ENCODE measurements around the gene YAE1.

GRCh38 chr7:36661199-36661933 is 62.9 kb downstream of the AOAH start:
- RAMPAGE, total RNA = no peak

- RAMPAGE, total RNA = no peak
Observed at GRCh38 chr7:36677835-36678277, 46.4 kb downstream of the AOAH start.

DNA sequence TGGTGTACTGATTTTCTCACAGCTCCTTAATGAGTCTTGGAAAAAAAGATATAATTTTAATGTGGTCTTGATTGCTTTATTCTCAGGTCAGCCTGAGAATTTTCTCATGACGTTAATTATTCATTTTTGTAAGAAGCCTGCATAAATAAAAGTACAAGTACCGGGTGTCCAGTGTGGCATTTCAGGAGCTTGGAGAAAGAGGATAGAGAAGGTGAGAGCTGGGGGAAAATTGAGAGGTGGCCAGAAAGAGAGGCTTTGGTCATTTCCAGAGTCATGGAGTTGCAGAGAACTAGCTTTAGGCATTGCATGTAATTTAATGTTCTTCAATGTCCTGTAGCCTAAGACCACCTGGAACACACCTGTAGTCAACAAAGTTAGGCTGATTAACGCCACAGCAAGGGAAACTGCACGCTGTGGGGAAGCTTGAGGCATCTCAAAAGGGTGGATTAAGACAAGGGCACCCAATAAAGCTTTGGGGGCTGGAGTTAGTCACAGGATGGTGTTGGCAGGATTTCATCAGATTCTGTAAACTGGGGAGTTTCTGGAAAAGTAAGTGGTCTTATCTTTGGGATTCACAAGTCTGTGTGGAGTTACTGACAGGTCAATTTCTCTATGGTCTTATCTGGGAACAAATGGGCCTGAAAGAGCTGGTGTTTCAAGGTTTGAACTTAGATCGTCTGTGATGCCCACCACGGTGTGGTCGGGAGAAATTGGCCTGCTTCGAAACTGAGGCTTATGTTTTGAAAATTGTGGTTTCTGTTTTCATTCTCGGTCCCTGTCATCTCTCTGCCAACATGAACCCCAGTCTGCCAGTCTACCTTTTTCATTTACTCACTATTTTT is 23.6 kb upstream of the AOAH start:
- RAMPAGE, total RNA = no peak

GRCh38 chr7:36947425-36948335 is 223.4 kb upstream of the AOAH start:
- RAMPAGE, total RNA = no peak

GRCh38 chr7:36955028-36955931 is 231.0 kb upstream of the AOAH start:
- RAMPAGE, total RNA = no peak

GRCh38 chr7:37340930-37341316 is 107.7 kb downstream of the ELMO1 start:
- RAMPAGE, total RNA = no peak

DNA sequence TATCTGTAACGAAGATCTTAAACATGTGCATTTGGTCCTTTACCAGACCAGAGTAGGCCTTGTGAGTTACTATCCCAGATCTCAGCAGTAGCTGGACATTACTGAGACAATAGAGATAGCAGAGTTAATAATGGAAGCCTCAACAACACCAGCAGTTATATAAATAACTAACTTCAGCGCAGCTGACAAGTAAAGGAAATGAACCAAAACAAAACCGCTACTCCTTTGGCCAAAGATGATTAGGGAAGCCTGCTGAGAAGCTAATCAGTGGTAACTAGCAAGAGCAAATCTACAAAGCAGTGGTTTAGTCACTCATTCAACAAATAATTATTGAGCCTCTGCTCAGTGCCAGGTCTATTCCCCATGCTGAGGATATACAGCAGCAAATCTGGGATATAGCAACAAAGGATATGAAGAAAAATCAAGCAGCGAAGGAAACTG is 103.8 kb downstream of the ELMO1 start:
- RAMPAGE, total RNA = no peak

- RAMPAGE, total RNA = no peak
Observed at GRCh38 chr7:37446744-37447139, 1.9 kb downstream of the ELMO1 start.

- RAMPAGE, total RNA = no peak
Observed at GRCh38 chr7:37531242-37531687, 82.6 kb upstream of the ELMO1 start.

DNA sequence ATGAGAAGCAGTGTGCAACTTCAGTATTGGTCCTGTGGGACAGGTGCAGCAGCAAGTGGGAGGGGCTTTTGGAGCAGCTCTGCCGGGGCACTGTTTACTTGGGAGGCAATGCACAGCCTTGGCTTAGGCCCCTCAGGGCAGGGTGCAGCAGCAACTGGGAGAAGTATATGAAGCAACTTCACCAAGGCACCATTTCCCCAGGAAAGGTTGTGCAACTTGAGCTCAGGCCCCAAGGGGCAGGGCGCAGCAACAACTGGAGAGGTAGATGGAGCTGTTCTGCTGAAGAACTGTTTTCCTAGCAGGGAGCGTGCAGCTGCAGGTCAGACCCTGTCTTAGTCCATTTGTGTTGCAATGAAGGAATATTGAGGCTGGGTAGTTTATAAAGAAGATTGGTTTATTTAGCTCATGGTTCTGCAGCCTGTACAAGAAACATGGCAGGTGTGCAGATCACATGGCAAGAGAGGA is 10.7 kb downstream of the GPR141 start:
- RAMPAGE, total RNA = no peak

- RAMPAGE, total RNA = no peak
Observed at GRCh38 chr7:37987603-37988288, 67.3 kb downstream of the EPDR1 start.

GRCh38 chr7:38222521-38223055 is 44.5 kb downstream of the STARD3NL start:
- RAMPAGE, total RNA = no peak

GRCh38 chr7:38334393-38334955 is 156.4 kb downstream of the STARD3NL start:
- RAMPAGE, total RNA = no peak

GRCh38 chr7:38428972-38429716 is 202.0 kb downstream of the AMPH start:
- RAMPAGE, total RNA = no peak

DNA sequence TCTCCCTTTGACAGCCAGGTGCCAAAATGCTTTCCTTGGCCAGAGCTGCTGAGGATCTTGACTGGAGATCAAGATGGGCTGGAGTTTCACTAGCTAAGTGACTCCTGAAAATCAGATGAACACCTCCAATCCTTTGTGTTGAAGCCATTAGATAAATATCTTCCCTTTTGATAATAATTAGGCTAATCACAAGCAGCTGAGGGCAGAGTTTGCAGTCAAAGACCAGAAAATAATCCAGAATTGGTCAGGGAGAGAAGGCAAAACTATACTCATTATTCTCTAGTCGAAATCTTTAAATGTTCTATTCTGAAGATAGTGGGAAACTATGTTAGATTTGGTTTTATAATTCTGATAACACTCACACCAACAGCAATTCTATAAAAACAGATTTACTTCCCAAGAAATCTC is 154.2 kb downstream of the AMPH start:
- RAMPAGE, total RNA = no peak

DNA sequence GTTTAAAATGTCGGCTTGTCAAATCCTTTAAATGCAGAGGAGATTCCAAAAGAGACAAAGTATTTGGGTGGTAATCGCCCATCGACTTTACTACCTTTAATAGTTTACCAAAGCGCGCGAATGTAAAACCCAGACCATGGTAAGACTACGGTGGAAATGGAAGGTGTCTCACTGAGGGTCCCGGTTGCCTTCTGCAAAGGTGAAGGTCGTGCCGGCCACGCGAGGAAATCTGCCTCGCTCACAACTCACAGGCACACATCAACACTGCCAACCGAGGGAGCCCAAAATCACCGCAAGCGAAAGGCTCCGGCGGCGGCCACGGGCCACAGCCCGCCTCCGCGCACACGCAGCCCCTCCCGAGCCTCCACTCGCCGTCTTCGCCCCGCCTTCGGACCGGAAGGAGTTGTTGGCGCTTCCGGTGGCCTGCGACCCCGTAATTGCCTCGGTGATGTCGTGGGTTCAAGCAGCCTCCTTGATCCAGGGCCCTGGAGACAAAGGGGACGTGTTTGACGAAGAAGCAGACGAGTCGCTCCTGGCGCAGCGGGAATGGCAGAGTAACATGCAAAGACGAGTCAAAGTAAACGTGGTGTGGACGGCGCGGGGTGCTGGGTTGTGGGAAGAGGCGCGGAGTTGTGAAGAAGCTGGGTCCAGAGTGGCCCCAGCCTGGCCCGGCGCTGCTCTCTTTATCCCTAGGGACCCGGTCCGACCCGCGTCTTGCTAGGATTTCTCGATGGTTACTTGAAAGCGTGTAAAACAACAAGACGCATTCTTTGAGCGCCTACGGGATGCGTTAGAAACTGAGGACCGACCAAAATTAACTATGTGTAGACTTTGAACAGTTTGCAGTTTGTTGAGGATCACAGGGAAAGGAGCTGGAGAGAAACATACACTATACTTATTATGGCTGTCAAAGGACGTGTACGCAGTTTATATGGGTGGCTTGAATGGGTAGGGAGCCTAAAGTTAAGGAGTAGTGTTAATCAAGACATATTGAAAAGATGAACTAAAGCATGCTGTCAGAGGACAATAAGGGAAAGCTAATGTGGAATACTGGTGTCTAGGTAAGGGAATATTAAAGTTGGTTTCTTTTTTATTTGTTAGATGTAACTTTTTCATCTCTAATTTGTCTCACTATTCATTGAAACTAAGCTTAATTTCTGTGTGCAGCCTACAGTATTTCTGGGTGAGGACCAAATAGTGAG is at the start of gene YAE1:
Gene YAE1 (plus strand): TSS at position 434 of the 1,202 bp plus-strand sequence.
- RAMPAGE, total RNA = no peak

GRCh38 chr7:39629027-39629366 is 5.6 kb downstream of the RALA start:
- RAMPAGE, total RNA = no peak

GRCh38 chr7:39781475-39781856 is 158.1 kb downstream of the RALA start:
- RAMPAGE, total RNA = no peak

GRCh38 chr7:39972377-39972645 is 22.3 kb downstream of the CDK13 start:
- RAMPAGE, total RNA = no peak

- RAMPAGE, total RNA = no peak
Observed at GRCh38 chr7:40057227-40057945, 77.0 kb downstream of the MPLKIP start.

Measured in foreskin keratinocyte (primary cell).